Paraaortic lymph node (tissue), 1 donor: ENCODE measurements around the genes NRARP and ZMYND19.

GRCh38 chr9:137302131-137302772, at the start of gene NRARP:
Gene NRARP (minus strand): TSS chr9:137302271.
- PRO-cap, result bidirectional peak, plus-strand start at chr9:137302437, minus-strand start at chr9:137302271

GRCh38 chr9:137310357-137311018, 8.4 kb upstream of the NRARP start:
- PRO-cap, result no peak

- PRO-cap, result no peak
These were observed 9.2 kb upstream of the NRARP start for GRCh38 chr9:137311027-137311888.

- PRO-cap, result no peak
These were observed 13.5 kb upstream of the NRARP start for GRCh38 chr9:137315495-137316048.

- PRO-cap, result no peak
These were observed 18.9 kb upstream of the NRARP start for GRCh38 chr9:137321033-137321336.

GRCh38 chr9:137589975-137590910, at the start of gene ZMYND19:
Gene ZMYND19 (minus strand): TSS chr9:137590512.
- PRO-cap, result bidirectional peak, plus-strand start at chr9:137590755, minus-strand start at chr9:137590491

DNA sequence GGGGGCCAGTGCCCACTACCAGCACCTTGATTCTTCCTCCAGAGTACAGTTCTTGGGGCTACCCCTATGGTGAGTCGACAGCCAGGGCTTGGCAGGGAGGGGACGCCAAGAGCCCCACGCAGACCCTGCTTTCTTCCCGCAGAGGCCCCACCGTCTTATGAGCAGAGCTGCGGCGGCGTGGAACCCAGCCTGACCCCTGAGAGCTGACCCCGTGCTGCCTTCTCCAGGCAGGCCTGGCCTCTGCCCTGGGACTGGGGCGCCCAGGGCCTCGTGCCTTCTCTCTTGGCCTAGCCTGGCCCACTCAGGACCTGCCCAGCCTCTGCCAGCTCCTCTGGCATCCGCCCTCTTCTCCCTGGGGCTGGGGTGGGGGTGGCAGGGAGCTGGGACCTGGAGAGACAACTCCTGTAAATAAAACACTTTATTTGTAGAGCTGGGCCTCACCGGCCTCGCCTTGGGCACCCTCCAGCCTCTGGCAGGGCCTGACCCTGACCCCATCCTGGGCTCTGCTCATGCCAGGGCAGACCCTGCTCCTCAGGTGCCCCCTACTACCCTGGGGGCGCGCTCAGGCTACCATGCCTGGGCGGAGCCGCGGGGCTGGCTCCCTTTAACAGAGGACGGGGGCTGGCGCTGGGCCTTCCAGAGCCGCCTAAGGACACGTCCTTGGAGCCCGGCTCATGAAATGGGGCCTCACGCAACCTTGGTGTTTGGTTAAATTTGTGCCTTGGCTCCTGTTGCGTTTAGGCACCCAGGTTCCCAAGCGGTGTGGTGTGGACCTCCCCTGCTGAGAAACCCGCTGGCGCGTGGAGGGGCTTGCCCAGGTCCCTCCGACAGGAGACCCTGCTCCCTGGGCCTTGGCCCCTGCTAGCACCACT, 3.6 kb upstream of the EHMT1 start:
- PRO-cap, result no peak

- PRO-cap, result unidirectional peak, plus-strand start at chr9:137705732; unidirectional peak, minus-strand start at chr9:137706019
These were observed 86.9 kb downstream of the EHMT1 start for GRCh38 chr9:137705366-137706536.

- PRO-cap, result no peak
These were observed 105.2 kb downstream of the EHMT1 start for GRCh38 chr9:137723836-137724526.